Skeletal muscle tissue (tissue), 7 donors: ENCODE measurements around a stretch of chr3.

DNA sequence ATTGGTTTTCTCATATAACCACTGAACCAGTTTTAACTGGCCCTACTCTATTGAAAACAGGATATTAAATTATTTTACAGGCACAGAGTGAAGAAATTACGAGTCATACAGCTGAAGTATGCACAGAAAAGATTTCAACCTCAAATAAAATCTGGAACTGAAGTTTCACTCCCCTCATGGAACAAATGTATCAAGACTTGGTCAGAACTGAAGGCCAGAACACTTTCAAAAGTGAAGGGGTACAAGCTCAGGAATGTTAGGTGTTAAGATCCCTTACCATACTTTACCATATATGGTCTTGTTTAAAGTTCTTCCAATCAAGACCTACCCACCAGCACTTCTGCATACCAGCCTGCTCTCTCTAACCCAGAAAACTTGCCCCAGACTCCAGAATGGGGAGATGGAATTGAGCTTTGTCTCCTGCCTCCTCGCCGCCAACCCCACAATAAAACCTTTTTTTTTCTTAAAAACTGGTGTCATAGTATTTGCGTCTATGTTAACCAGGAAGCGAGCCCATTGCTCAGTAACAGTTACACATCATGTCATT lies 59.8 kb downstream of the OXSM start:
- PRO-cap, 3 experiments, result no peak in any of the 3 experiments
- RAMPAGE, long total RNA, result no peak
- RRBS, 2 experiments, result no CpG with 5 or more reads among the region's 5 CpGs

- PRO-cap, 3 experiments, result no peak in any of the 3 experiments
- RAMPAGE, long total RNA, result no peak
- RRBS, 2 experiments, result no CpG with 5 or more reads among the region's 4 CpGs
These were observed 159.2 kb downstream of the NEK10 start for GRCh38 chr3:27209976-27210475.

DNA sequence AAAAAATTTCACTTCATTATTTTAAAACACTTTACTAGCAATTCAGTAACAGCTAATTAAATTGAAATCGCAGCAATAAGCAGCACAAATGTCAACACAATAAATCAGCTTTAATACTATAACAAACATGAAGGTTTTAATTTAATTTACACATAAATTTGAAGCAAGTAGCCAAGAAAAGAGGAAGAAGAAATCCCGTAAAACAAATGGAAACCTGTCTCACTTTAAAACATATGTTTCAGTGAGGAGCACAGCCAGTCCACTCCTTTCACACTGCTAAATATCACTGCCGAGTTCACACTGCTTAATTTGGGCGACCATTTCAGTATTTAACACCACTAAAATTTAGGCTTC lies 16.8 kb downstream of the SLC4A7 start:
- PRO-cap, 3 experiments, result no peak in any of the 3 experiments
- RAMPAGE, long total RNA, result no peak
- RRBS, 2 experiments, result no CpG with 5 or more reads among the region's 4 CpGs

- PRO-cap, 3 experiments, result no peak in any of the 3 experiments
- RAMPAGE, long total RNA, result no peak
- RRBS, 2 experiments, result no CpG with 5 or more reads among the region's 10 CpGs
These were observed 15.4 kb downstream of the SLC4A7 start for GRCh38 chr3:27468725-27469328.

- PRO-cap, 3 experiments, result no peak in any of the 3 experiments
- RAMPAGE, long total RNA, result no peak
- RRBS, 2 experiments, result no CpG with 5 or more reads among the region's 4 CpGs
These were observed 44.6 kb downstream of the EOMES start for GRCh38 chr3:27677424-27678070.

- PRO-cap, 3 experiments, result no peak in any of the 3 experiments
- RAMPAGE, long total RNA, result no peak
- RRBS, 2 experiments, result 4 to 5% methylated on average over 13 of the region's 38 CpGs
These were observed 1.3 kb downstream of the EOMES start for GRCh38 chr3:27720621-27721376.

- PRO-cap, 3 experiments, result no peak in any of the 3 experiments
- RAMPAGE, long total RNA, result no peak
- RRBS, 2 experiments, result 2% methylated on average over 38 to 41 of the region's 83 CpGs
These were observed 544 bp downstream of the EOMES start for GRCh38 chr3:27721377-27722181.

DNA sequence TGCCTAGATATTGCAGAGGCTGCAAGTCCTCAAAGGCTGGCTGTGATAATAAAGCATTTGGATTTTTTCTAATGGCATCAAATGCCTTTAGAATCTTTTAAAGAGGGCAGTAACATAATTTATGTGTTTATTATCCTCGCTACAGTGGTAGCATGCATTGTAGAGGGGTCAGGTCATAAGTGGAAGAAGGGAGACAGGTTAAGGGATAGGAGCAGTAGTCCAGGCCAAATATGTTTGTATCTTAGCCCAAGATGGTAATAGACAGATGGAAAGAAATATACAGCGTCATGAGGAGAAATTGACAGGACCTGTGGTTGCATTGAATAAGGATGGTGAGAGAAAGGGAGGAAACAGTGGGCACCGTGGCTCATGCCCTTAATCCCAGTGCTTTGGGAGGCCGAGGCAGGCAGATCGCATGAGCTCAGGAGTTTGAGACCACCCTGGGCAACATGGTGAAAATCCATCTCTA lies 2.7 kb downstream of the CMC1 start:
- PRO-cap, 3 experiments, result no peak in any of the 3 experiments
- RAMPAGE, long total RNA, result no peak
- RRBS, 2 experiments, result no CpG with 5 or more reads among the region's 5 CpGs

DNA sequence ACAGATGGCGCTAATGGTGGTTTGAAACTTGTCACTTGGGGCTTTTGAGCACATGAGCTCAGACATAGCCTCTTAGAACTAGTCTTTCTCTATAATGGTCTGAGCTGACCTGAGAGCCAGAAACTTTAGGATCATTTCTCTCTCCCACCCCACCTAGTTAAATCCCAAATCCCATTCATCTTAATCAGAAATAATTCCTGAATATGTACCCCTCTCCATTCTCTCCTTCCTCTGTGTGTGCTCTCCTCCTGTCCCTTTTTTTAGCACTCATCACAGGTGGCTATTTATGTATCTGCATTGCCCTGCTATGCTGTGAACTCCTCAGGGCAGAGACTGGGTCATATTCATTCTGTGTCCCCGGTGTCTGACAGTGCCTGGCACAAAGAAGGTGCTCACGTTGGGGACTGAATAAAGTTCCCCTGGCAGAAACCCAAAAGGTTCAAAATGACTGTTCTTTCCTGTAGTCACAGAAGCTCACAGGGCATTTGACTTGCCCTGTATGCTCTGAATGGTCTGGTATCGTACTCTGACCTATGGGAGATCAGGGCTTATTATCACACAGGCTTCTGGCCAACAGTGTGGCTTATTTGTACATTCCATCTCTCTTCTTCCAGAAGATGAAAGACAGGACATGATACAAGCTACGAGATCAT lies 319.3 kb upstream of the AZI2 start:
- PRO-cap, 3 experiments, result peak in 1 of 3 experiments; most common plus-strand start position 341 of the sequence (in 1); most common minus-strand start position 235 of the sequence (in 1)
- RAMPAGE, long total RNA, result no peak
- RRBS, 2 experiments, result no CpG with 5 or more reads among the region's 5 CpGs

- PRO-cap, 3 experiments, result no peak in any of the 3 experiments
- RAMPAGE, long total RNA, result start-site peak on the plus strand at chr3:29281352-29281428, 76 and 23 reads in 2 replicates
- RRBS, 2 experiments, result no CpG with 5 or more reads among the region's 15 CpGs
These were observed 472 bp downstream of the RBMS3 start for GRCh38 chr3:29281249-29281836.

DNA sequence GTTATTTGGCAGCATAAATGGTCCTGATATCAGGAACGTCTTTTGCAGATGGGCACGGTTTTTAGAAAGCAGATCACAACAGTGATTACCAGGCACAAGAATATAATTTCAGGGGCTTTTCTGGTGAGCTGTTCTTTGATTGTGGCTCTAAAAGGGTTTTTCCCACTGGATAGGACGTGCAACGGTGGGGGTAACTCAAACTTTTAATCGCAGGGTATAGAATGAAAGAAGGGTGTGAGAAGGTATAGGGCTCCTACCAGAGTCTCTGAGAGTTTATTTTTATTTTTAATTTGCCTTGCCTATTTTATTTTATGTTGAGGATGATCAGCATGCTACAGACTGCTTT lies 1.1 kb downstream of the RBMS3 start:
- PRO-cap, 3 experiments, result no peak in any of the 3 experiments
- RAMPAGE, long total RNA, result no peak
- RRBS, 2 experiments, result no CpG with 5 or more reads among the region's 5 CpGs

GRCh38 chr3:29284350-29285036 lies 3.6 kb downstream of the RBMS3 start:
- PRO-cap, 3 experiments, result no peak in any of the 3 experiments
- RAMPAGE, long total RNA, result no peak
- RRBS, 2 experiments, result no CpG with 5 or more reads among the region's 4 CpGs

DNA sequence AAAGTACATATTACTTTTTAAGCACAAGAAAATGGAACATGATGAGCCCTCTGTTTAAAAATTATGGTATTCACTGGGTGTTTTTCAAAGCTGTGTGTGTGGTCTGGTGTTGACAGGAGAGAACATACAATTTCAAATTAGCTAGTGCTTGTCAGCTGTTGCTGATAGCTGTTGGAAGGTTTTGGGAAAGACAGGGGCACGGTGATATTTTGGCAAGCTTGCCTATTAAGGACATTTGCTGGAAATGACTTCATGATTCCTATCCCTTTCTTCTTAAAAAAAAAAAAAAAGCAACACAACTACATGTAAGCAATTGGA lies 129.8 kb downstream of the RBMS3 start:
- PRO-cap, 3 experiments, result no peak in any of the 3 experiments
- RAMPAGE, long total RNA, result no peak
- RRBS, 2 experiments, result no CpG with 5 or more reads among the region's 1 CpG

DNA sequence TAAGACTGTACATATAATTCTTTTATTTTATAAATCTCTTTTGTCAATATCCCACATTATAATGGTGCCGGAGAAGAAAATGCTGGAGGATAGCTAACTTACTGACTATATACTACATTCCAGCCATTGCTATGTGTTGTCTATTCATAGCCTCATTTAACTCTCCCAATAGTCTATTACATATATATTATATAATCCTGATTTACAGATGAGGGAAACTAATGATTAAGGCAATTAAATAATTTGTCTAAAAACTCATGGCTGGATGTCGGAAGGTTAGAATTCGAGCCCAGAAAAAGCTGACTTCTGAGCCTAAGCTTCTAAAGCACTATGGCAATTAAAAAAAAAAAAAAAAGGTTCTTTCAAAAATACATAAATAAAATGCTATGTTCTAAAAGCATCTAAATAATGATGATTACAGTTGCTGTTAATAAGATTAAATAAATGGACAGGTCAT lies 318.4 kb upstream of the TGFBR2 start:
- PRO-cap, 3 experiments, result peak in 2 of 3 experiments; most common minus-strand start position 299 of the sequence (in 2)
- RAMPAGE, long total RNA, result no peak
- RRBS, 2 experiments, result no CpG with 5 or more reads among the region's 3 CpGs

DNA sequence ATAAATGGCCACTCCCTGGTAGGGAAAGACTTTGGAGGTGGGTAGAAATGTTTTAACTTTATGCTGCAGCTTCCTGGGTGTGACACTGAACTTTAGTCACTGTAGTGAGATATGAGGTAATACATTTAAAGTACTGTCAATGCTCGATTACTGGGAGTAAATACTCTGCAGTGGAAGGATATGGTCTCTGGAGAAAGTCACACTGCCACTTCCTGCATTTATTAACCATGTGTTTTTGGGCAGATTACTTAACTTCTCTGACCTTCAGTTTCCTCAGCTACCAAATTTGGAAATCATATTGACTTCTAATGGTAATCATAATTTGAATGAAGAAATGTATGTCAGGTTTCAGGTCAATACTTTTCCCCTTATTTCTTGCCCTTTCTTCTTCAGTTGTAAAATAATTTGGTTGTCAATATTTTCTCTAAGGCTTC lies 317.0 kb upstream of the TGFBR2 start:
- PRO-cap, 3 experiments, result no peak in any of the 3 experiments
- RAMPAGE, long total RNA, result no peak
- RRBS, 2 experiments, result no CpG with 5 or more reads among the region's 1 CpG

GRCh38 chr3:30473356-30473866 lies 133.0 kb upstream of the TGFBR2 start:
- PRO-cap, 3 experiments, result peak in 3 of 3 experiments; most common minus-strand start chr3:30473488 (in 3)
- RAMPAGE, long total RNA, result no peak
- RRBS, 2 experiments, result no CpG with 5 or more reads among the region's 2 CpGs

DNA sequence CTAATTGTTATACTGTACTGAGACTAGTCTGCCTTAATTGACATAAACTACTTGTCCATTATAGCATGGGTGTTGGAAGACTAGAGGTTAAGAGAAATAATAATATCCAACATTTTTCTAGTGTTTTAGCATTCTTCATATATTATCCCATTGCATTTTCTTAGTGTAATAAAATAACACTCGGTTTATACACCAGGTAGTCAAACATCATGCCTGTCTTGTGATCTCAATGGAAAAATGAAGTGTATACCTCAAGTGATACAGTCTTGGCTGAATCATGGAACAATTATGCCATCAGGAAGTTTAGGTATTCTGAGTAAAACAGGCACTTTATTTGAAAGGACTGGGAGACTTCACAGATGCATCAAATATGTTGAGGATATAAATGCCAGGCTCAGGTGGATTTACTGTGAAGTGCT lies 8.4 kb downstream of the TGFBR2 start:
- PRO-cap, 3 experiments, result no peak in any of the 3 experiments
- RAMPAGE, long total RNA, result no peak
- RRBS, 2 experiments, result no CpG with 5 or more reads among the region's 1 CpG

GRCh38 chr3:30631239-30631926 lies 25.0 kb downstream of the TGFBR2 start:
- PRO-cap, 3 experiments, result no peak in any of the 3 experiments
- RAMPAGE, long total RNA, result no peak
- RRBS, 2 experiments, result no CpG with 5 or more reads among the region's 7 CpGs

- PRO-cap, 3 experiments, result no peak in any of the 3 experiments
- RAMPAGE, long total RNA, result no peak
- RRBS, 2 experiments, result no CpG with 5 or more reads among the region's 2 CpGs
These were observed 110.0 kb upstream of the GADL1 start for GRCh38 chr3:31004409-31004812.

GRCh38 chr3:31288600-31289135 lies 244.1 kb upstream of the STT3B start:
- PRO-cap, 3 experiments, result no peak in any of the 3 experiments
- RAMPAGE, long total RNA, result no peak
- RRBS, 2 experiments, result no CpG with 5 or more reads among the region's 8 CpGs